HTERT-HM (cell line): Measurements from ENCODE around the genes SAFB, PRR22 and ACSBG2.

- RRBS = 43% methylated on average over 9 of the region's 21 CpGs
Observed at GRCh38 chr19:5290289-5290806, 50.3 kb downstream of the PTPRS start.

DNA sequence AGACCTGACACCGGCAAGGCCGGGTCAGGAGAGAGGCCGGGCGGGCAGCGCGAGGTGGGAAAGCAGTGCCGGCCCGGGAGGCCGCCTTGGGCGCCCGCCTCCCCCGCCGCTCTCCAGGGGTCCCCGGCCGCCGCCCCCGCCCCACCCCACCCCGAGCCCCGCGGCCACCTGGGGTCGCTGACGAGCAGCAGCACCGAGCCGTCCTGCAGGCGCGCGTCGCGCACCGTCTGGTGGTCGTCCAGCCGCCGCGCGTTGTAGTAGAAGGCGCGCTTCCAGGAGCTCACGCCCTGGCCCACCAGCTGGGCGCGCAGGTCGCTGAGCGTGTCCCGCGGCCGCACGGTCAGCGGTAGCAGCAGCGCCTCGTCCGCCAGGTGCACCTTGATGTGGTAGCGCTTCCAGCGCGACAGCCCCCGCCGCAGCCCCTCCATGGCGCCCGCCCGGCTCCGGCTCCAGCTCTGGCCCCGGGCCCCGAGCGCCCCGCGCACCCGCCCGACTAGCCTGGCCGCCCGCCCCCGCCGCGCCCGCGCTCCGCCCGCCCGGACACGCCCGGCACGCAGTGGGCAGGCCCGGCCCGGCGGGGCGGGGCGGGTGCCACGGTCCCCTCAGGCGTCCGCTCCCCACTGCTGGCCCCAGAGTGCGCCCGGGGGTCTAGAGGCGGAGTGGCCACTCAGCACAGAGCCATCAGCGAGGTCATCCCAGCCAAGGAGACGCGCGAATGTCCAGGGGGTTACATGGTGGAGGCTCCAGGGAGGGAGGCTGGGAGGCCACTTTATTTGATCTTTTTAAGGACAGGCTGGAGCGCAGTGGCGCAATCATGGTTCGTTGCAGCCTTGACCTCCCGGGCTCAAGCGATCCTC lies 54.9 kb downstream of the SAFB2 start:
- RRBS = 5% methylated on average over 33 of the region's 99 CpGs

- RRBS = no CpG with 5 or more reads among the region's 9 CpGs
Observed at GRCh38 chr19:5583072-5583533, 39.5 kb downstream of the SAFB2 start.

- RRBS = 3% methylated on average over 29 of the region's 51 CpGs
Observed at GRCh38 chr19:5621324-5622486, 871 bp downstream of the SAFB2 start.

DNA sequence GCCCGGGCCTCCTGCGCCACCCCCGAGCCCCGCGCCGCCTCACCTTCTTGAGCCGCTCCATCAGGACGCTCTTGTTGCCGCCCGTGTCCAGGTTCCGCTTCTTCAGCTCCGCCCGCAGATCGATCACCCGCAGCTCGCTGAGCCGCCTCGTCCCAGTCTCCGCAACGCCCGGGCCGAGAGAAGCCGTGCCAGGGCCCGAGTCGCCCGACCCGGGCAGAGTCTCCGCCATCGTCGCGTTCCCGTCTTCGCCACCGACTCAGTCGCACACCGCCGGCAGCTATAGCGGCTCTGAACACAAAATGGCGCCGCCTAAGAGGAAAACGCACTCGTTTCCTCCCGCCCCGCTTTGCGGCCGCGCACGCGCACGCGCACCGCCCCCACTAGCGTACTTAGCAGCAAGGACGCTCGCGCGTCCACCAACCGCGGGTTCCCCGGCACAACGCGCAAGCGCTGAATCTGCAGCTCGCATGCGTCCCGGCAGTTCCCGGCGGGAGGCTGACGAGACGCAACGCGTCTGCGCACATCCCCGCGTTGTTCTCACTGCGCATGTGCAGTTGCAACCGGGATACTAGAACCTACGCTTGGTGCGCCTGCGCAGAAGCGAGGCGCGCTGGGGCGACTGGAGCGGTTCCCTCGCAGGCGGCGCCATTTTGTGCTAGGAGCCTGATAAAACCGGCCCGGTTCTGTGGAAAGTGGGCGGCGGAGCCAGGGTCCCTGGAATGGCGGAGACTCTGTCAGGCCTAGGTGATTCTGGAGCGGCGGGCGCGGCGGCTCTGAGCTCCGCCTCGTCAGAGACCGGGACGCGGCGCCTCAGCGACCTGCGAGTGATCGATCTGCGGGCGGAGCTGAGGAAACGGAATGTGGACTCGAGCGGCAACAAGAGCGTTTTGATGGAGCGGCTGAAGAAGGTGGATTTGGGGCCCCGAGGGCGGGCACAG lies at the start of gene SAFB:
Gene SAFB (plus strand): TSS at position 597 of the 938 bp plus-strand sequence.
- RRBS = 1% methylated on average over 56 of the region's 116 CpGs

- RRBS = 16% methylated on average over 4 of the region's 13 CpGs
Observed at GRCh38 chr19:5679278-5679731, 1.0 kb downstream of the MICOS13 start.

DNA sequence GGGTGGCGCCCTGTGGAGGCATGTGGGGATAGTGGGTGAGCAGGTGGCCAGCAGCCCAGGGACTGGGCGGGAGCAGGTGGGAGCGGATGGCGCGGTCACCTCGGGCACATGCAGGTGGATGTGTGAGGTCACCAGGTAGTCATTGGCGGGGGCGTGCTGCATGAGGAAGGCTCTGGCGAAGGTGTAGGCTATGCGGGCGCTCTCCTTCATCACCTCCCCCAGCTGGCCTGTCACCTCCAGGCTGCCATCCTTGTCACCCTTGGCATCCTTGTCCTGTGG lies 3.3 kb downstream of the RPL36 start:
- RRBS = no CpG with 5 or more reads among the region's 11 CpGs

DNA sequence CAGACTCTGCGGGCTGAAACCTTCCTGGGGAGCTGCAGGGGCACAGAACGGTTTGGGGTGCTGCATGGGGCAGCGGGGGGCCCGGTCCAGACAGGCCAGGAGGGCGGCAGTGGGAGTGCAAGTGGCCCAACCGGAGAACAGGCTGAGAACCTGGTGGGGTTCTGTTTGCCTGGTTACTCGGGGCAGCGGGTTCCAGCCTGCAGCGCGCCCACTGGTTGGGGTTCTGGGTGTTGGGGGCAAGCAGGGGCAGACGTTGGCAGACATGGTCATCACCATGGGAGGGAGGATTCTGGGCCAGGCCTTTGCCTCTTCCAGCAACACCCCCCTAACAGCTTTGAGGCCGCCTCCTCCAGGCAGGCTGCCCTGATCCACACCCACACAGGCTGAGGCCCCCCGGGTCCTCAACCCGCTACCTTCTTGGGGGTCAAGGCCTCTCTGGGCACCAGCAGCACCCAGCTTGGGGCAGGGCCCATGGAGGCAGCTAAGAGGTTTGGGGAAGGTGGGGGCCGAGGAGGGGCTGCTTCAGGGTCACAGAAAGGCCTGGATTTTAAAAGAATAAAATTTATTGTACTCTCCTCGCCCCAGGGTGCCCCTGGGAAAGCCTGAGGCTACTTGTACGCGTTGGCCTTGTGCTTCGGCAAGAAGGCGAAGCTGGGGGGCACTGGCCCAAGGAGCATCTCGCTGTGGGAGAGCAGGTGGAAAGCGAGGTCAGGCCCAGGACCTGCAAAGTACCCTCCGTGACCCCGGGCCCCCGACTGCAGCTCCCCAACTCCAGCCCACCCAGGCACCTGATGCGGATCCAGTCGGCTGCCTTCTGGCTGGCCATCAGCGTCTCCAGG lies at the start of gene PRR22:
Gene PRR22 (minus strand): TSS at position 152 of the 839 bp plus-strand sequence.
- RRBS = 95% methylated on average over 3 of the region's 28 CpGs

- RRBS = 37% methylated on average over 3 of the region's 19 CpGs
Observed at GRCh38 chr19:5838532-5839363, 754 bp downstream of the FUT6 start.

- RRBS = no CpG with 5 or more reads among the region's 15 CpGs
Observed at GRCh38 chr19:5847747-5848623, 8.5 kb upstream of the FUT6 start.

DNA sequence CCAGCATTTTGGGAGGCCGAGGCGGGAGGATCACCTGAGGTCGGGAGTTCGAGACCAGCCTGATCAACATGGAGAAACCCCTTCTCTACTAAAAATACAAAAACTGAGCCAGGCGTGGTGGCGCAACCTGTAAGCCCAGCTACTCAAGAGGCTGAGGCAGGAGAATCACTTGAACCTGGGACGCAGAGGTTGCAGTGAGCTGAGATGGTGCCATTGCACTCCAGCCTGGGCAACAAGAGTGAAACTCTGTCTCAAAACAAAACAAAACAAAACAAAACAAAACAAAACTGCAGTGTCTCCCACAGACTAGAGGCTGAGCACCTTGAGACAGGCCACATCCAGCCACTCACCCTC lies 16.5 kb downstream of the RANBP3 start:
- RRBS = no CpG with 5 or more reads among the region's 7 CpGs

DNA sequence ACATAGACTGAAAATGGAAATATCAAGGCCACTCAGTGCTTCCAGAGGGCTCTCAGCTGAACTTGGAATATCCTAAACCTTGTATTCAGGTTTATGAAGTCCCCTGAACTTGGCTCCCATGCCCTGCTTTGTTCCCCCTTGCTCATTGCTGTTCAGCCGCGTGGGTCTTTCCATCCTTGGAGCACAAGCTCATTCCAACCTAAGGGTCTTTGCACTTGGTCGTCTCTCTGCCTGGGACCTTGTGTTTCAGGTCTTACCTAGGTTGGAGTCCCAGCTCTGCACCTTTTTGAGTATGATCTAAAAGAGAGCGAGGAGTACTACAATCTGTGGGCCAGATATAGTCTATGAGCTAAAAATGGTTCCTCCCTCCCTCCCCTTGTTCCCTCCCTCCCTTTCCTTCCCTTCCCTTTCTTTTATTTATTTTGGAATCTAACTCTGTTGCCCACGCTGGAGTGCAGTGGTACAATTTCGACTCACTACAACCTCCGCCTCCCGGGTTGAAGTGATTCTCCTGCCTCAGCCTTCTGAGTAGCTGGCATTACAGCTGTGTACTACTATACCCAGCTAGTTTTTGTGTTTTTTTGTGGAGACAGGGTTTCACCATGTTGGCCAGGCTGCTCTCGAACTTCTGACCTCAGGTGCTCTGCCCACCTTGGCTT lies 1.7 kb upstream of the RANBP3 start:
- RRBS = no CpG with 5 or more reads among the region's 9 CpGs

- RRBS = no CpG with 5 or more reads among the region's 7 CpGs
Observed at GRCh38 chr19:5985434-5985981, 7.6 kb upstream of the RANBP3 start.

DNA sequence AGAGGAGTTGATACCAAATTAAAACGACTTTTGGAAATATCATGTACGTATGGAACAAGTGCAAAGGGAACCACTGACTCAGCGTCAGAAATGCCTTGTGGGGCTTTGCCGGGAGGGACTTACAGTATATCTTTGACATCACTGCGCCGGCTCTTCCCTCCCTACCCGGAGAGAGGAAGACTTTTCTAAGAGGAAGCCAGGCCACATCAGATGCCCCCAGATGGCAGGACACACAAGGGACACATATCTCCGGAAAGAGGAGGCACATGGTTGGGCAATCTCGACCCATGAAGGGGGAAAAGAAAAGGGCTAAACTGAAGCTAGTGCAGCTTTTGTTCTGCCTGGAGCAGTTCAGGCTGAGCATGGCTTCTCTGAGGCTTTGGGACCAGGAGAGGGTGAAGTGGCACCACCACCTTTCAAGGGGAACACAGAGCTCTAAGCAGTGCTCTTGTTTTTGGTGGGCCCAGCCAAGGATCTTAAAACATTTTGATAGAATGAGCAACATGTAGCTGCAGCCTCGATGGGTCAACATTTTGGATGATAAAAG lies 43.0 kb downstream of the RFX2 start:
- RRBS = 18% methylated on average over 2 of the region's 10 CpGs

DNA sequence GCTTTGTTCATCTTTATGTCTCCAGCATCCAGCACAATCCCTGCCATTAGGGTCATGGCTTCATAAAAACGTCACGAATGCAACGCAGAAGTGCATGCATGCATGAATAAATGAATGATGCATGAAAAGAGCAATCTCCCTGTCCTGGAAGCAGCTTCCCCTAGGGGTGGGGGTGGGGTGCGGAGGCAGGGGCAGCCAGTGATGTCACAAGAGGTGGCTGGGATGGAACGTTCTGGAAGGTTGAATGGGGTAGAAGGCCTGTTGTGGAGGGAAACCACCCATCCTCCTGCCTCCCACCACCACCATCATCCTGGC lies at the start of gene ACSBG2:
Gene ACSBG2 (plus strand): TSS at position 243 of the 315 bp plus-strand sequence.
- RRBS = no CpG with 5 or more reads among the region's 5 CpGs

DNA sequence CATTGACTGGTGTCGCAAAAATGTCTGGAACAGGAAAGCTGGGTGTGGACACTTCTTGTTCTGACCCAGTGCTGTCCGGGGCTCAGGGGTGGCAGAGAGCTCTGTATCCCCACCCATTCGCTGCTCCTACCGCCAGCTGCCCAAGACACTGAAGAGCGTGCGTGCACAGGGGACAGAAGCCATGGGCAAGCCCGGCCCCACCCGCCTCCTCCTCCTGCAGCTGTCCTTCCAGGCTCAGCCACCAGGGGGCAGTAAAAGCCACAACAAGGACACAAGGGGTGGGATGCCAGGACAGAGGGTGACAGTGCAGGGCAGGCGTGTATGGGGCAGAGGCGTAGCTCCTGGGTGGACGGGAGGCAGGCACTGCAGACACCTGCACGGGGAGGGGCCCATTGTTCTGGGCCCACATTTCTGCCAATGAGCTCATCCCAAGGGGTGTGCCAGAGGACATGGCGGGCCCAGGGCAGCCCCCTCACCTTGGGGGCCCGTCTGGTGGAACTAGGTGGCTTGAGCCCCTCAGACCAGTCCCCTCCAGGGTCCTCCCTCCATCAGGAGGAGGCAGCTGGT lies 61.3 kb downstream of the MLLT1 start:
- RRBS = 26% methylated on average over 3 of the region's 14 CpGs

- RRBS = 53% methylated on average over 5 of the region's 21 CpGs
Observed at GRCh38 chr19:6239181-6239746, 40.5 kb downstream of the MLLT1 start.

- RRBS = no CpG with 5 or more reads among the region's 15 CpGs
Observed at GRCh38 chr19:6270570-6270845, 9.3 kb downstream of the MLLT1 start.

- RRBS = no CpG with 5 or more reads among the region's 14 CpGs
Observed at GRCh38 chr19:6276379-6276954, 3.3 kb downstream of the MLLT1 start.

DNA sequence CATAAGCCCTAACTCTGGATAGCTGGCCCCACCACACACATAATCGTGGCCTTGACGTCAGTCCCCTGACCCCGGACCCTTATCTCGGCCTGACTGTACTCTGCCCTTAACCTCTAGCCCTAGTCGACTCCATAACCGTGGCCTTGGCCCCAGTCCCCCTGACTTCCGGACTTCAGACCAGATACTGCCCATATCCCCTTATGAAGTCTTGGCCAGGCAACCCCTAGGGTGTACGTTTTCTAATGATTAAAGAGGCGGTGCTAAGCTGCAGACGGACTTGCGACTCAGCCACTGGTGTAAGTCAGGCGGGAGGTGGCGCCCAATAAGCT lies 322 bp upstream of the ALKBH7 start:
- RRBS = 4% methylated on average over 4 of the region's 13 CpGs